ENCODE measurements around the genes ARPC1B and MBLAC1.

DNA sequence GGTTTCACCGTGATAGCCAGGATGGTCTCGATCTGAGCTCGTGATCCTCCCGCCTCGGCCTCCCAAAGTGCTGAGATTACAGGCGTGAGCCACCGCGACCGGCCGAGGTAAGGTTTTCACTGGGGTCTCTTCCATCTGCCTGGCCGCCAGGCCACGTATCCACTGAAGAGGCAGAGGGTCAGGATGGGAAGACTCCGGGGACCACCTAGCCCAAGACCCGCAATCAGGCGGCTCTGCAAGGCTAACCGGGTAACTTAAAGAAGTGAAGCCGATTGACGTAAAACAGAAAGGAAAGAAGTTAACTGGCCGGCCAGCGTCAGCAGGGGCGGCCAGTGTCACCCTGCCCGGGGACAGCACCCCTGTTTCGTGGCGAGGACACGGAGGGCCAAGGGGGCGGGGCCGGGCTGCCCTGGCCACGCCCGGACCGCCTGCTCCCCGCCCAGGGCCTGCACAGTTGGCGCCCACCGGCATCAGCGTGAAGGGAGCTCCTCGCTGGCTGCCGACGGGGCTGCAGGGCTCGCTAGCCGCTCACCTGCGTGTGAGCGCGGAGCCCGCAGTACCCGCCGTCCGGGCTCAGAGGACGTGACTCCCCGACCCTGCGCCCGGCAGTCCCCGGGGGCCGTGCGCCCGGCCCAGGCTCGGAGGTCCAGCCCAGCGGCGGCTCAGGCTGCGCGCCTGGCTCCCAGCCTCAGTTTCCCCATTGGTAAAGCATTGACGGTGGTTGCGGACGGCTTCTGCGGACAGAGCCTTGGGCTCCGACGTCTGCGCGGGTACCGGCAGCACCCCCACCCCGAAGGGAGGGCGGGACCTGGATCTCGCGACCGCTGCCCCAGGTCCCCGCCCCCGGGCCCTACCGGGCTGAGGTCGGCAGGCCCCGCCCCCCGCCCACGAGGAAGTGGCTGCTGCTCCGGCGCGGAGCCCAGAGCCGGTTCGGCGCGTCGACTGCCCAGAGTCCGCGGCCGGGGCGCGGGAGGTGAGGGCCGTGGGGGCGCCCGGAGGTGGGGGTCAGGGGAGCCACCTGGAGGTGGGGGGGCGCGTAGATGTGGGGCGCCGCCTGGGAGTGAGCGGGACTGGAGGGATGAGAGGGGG is at the start of gene ARPC1B:
Gene ARPC1B (plus strand): TSS at position 922 of the 1,089 bp plus-strand sequence.
- RRBS, 2 experiments: 8 to 11% methylated on average over 42 to 44 of the region's 101 CpGs
CAGE:
- cytosol, long polyA minus RNA: no peak
- cytosol, long polyA plus RNA: start-site peak on the plus strand centred at position 913 of the sequence, 31 bp wide, 575 and 736 reads in 2 replicates
- long polyA plus RNA: start-site peak on the plus strand centred at position 917 of the sequence, 33 bp wide, 563 and 754 reads in 2 replicates
- nucleus, long polyA minus RNA: no peak
- nucleus, long polyA plus RNA: no peak

DNA sequence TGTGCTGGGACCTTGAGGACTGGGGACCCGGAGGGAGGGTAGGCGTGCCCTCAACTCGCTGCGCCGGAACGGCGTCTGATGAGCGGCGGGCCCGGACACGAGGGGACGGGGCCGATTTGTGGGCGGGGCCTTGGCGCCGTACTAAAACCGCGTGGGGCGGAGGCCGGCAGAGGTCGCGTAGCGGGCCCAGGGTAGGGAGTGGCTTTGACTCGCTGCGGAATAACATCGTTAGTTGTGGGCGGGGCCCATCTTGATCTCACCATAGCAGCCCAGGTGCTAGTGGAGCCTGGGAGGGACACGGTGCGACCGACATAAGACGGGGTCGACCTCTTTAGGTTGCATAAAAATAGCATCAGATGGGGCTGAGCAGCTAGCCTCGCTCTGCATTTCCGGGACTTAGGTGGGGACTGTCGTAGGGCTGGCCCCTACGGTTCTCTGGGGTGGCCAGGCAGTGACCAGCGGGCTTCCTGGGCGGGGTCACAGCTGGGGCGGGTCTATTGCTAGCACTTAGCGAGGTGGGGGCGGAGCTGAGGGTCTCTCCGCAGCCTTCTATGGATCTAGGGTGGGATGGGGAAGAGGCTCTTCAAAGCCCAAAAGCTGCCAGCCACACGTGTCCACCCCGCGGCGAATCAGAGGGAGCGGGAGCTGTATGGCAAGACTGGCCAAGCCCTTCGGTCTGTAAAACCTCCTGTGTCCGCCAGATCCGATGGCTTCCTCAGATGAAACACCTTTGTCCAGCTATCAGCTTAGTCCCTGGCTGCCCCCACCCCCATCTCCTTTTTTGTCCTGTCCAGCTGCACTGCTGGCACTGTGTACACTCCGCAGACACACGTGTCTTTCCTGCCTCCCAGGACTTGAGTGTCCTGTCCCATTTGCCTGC is 15.2 kb downstream of the PDAP1 start:
- RRBS, 2 experiments: 61 to 99% methylated on average over 10 to 12 of the region's 52 CpGs
CAGE:
- cytosol, long polyA minus RNA: no peak
- cytosol, long polyA plus RNA: no peak
- long polyA plus RNA: no peak
- nucleus, long polyA minus RNA: no peak
- nucleus, long polyA plus RNA: no peak

DNA sequence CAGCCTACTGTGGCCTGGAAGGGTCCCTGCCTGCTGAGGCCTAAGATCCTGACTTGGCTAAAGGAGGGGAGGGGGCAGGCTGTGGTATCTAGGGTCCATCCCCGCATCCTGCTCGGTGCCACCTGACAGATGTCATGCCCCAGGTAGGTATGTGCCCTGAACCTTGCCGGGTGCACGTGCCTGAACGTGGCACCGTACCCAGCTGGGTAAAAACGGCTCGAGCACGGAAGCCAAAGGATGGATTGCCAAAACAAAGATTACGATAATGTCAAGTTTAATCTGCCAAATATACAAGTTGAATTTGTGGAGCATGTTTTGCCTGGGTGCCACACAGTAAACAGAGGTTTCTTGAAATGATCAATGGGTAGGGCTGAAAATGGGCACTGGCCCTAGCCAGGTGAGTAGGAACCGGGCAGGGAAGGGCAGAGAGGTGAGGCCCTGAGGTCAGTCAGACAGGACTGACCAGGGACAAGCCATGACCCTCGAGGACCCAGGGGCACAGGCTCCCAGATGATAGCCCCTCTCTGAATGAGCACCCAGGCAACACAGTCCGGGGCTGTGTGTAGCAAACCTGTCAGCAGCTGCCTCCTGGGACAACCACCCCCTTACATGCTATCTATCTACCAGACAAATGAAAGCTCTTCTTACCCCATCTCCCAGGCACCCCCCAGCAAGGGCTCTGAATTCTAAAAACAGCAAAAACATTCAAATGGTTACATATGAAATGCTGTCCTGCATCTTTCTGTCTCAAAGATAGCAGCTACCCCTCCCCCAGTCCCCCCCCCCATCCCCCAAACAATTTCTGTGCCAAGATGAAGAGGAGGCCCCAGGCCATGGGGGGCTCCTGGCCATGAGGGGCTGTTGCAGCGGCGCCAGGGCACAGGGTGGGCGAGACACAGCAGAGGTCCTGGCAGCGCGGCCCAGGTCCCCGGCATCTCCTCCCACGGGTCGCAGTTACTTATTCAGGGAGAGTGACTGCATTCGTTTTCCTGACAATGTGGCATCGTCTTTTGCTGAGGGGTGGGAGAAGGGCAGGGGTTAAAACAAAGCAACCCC is 12.3 kb downstream of the PDAP1 start:
- RRBS, 2 experiments: no CpG with 5 or more reads among the region's 23 CpGs
CAGE:
- cytosol, long polyA minus RNA: start-site peak on the minus strand centred at position 754 of the sequence, 51 bp wide, 68 reads
- cytosol, long polyA plus RNA: no peak
- long polyA plus RNA: no peak
- nucleus, long polyA minus RNA: no peak
- nucleus, long polyA plus RNA: no peak

DNA sequence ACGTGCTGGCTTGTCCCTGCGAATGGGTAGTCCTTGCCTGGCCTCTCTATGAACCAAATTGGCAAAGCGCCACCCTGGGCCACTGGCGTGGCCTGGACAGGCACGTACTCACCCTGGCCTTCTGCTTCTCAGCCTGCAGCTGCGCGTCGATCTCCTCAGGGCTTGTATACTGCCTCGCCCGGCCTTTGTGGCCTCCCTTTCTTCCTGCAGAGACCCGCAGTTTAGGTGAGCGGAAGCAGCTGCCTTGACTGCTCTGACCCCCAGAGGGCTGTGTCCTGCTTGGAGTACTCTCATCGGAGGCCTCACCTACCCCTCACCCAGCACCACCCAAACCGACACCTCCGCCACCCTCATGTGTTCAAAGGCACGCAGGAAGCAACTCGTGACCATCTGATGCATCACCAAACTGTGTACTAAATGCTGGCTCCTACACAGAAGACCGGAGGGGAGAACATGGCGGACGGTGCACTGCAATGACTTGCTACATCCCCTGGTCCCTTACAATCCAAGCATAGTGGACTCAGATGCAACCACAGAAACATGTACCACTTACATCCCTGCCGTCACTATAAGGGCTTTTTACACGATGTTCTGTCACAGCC is 3.5 kb downstream of the PDAP1 start:
- RRBS, 2 experiments: no CpG with 5 or more reads among the region's 22 CpGs
CAGE:
- cytosol, long polyA minus RNA: no peak
- cytosol, long polyA plus RNA: no peak
- long polyA plus RNA: no peak
- nucleus, long polyA minus RNA: no peak
- nucleus, long polyA plus RNA: no peak

DNA sequence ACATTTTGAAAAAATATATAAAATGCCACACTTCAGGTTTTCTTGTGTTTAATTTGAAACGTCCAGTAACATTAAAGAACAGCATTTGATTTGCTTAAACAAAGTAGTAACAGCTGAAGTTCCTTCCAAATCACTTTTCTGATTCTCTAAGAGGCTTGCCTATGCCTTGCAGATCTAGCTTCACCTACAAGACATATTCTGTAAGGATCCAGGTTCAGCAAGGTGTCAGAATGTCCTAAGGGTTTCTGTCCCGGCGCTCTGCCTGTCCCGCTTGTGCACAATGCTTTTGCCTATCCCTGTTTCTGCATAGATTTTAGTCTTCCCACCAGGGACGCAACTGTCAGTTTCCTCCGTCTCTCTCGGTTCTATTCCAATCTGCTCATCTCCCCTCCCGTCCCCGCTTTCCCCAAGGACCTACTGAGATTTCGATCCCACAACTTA is 704 bp upstream of the ZNF655 start:
- RRBS, 2 experiments: no CpG with 5 or more reads among the region's 10 CpGs
CAGE:
- cytosol, long polyA minus RNA: no peak
- cytosol, long polyA plus RNA: no peak
- long polyA plus RNA: no peak
- nucleus, long polyA minus RNA: no peak
- nucleus, long polyA plus RNA: no peak

DNA sequence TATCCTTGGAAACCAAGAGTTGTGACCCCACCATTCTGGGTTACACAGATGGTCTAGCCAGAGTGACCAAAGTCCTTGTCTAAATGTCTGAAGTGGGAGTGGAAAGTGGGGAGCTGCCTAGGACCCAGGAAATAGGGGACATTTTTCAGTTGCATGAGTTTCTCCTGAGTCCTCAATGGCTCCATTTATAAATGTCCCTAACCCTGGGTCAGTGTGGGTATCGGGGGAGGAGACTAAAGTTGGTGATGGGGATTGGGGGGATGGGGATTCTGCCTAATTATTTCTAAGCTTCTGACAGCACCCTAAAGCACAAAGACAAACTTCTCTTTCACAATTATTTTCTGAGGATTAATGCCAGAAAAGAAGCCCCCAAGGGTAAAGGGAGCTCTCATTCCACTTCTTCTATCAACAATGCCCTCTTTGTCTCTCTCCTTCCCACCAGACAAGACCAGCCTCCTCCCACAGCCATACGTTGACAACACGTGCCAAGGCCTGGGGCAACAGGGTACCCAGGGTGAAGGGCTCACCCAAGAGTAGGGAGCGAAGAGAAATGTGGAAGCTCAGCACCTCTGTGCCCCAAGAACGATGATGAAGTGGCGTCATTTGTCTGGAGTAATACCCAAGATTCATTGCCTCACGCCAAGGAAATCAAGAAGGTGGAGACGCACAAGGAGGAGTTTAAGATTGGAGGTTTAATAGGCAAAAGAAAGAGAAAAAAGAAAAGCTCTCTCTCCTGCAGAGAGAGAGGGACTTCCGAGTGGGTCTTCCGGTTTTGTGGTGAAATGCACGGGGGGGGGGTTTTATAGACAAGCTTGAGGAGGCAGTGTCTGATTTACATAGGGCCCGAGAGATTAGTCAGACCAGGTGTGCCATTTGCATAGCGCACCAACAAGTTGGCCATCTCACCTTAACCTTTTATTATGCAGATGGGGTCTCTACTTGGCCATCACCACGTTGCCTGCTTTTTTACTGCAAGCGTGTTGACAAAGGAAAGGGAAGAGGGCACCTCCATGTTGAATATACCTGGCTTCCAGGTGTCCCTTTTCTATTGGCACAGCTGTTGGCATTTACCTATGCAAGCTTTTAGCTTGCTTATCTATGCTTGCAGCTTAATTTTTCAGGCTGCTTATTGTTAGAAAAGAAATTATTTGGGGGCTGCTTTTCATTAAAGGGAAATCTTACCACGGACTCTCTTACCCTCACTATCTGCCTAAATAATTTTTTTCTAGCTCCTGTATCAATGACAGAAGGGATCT is 14.5 kb upstream of the GJC3 start:
- RRBS, 2 experiments: no CpG with 5 or more reads among the region's 16 CpGs
CAGE:
- cytosol, long polyA minus RNA: no peak
- cytosol, long polyA plus RNA: no peak
- long polyA plus RNA: no peak
- nucleus, long polyA minus RNA: no peak
- nucleus, long polyA plus RNA: no peak

DNA sequence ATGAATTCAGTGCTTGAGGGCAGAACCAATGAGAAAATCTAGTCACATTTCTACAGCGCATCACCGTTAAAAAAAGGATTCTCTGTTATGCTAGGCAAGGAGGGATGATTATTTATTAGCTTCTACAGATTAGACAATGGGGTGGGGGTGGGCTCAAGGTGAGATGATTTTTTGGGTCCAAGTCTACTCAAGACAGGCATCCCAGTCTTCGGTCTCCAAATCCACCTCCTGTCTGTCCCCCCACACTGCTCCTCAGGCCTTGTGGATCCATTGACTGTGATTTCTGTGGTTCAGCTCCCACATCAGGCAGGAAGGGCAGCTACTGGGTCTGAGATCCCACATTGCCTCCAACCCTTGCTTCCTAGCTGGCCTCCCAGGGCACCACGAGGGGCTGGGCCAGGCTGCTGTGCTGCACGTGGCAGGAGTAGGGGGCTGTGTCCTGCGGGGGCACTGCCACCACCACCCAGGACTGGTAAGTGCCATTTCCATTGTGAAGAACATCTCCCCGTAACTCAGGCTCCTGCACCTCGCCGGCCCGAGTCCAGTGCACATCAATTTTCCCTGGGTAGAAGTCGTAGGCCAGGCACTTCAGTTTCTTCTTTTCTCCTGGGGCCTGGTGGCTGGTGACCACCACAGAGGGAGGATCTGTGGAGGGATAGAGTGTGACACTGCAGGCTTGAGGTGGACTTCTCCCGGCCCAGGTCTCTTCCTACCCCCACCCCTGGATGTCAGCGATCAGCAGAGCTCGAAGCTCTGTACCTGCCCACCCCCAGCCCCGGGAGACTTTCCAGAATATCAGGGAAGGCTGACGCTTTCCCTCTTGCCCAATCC is 9.0 kb downstream of the AZGP1 start:
- RRBS, 2 experiments: 90 to 91% methylated on average over 2 to 3 of the region's 16 CpGs
CAGE:
- cytosol, long polyA minus RNA: no peak
- cytosol, long polyA plus RNA: start-site peak on the plus strand centred at position 153 of the sequence, 43 bp wide, 18 and 40 reads in 2 replicates
- long polyA plus RNA: start-site peak on the plus strand centred at position 169 of the sequence, 158 bp wide, 18 and 24 reads in 2 replicates
- nucleus, long polyA minus RNA: no peak
- nucleus, long polyA plus RNA: no peak

DNA sequence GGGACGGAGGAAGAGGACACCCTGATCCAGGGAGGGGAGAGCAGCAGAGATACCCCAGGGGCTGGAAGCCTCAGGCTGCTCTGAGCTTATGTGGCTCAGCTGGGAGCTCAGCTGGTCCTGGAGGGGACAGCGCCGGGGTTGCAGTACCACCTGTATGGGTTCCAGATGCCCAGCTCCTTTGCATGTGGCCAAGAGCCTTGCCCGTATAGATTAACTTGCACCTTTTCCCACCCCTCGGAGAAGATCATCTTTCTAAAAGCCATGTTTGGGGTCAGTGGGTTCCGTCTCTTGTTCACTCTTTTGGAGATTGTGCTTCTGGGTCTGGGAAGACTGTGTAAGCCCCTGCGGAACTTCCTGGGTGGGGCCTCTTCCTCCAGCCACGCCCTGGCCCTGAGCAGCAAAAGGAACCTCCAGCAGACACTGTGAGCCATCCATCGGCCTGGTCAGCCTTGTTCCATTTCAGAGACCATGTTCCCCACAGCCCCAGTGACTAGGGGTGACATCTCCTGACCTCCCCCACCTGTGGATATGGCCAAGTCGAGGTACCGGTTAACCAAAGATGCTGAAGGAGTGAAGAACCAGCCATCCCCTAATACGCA is 17.0 kb upstream of the AZGP1 start:
- RRBS, 2 experiments: no CpG with 5 or more reads among the region's 12 CpGs
CAGE:
- cytosol, long polyA minus RNA: no peak
- cytosol, long polyA plus RNA: no peak
- long polyA plus RNA: no peak
- nucleus, long polyA minus RNA: no peak
- nucleus, long polyA plus RNA: no peak

- RRBS, 2 experiments: no CpG with 5 or more reads among the region's 9 CpGs
CAGE:
- cytosol, long polyA minus RNA: no peak
- cytosol, long polyA plus RNA: no peak
- long polyA plus RNA: no peak
- nucleus, long polyA minus RNA: no peak
- nucleus, long polyA plus RNA: no peak
Measured at GRCh38 chr7:100091818-100092714, 3.3 kb downstream of the COPS6 start.

GRCh38 chr7:100126274-100127341 is at the start of gene MBLAC1:
Gene MBLAC1, plus strand, starts transcription at chr7:100126967.
- RRBS, 2 experiments: no CpG with 5 or more reads among the region's 65 CpGs
CAGE:
- cytosol, long polyA minus RNA: start-site peak on the minus strand at chr7:100127099-100127130, 7 reads
- cytosol, long polyA plus RNA: no peak
- long polyA plus RNA: no peak
- nucleus, long polyA minus RNA: no peak
- nucleus, long polyA plus RNA: no peak

DNA sequence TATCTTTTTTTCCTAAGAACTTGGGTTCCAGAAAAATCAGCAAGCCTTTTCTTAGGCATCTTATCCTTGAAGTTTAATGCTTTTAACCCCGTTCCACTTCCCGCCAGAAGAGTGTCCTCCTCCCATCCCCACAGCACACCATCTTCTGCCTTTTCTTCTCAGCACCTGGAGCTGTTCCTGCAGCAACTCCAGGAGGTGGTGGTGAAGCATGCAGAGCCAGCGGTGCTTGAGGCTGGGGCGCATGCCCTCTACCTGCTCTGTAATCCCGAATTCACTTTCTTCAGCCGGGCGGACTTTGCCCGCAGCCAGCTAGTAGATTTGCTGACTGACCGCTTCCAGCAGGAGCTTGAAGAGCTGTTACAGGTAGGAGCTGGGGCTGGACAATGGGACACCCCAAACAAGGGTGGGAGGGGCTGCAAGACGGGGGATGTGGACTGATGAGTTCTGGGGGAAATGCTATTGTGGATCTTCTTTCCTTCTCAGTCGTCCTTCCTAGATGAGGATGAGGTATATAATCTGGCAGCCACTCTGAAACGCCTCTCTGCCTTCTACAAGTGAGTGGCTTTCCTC is 19.1 kb upstream of the PVRIG start:
- RRBS, 2 experiments: no CpG with 5 or more reads among the region's 12 CpGs
CAGE:
- cytosol, long polyA minus RNA: no peak
- cytosol, long polyA plus RNA: no peak
- long polyA plus RNA: no peak
- nucleus, long polyA minus RNA: no peak
- nucleus, long polyA plus RNA: no peak

DNA sequence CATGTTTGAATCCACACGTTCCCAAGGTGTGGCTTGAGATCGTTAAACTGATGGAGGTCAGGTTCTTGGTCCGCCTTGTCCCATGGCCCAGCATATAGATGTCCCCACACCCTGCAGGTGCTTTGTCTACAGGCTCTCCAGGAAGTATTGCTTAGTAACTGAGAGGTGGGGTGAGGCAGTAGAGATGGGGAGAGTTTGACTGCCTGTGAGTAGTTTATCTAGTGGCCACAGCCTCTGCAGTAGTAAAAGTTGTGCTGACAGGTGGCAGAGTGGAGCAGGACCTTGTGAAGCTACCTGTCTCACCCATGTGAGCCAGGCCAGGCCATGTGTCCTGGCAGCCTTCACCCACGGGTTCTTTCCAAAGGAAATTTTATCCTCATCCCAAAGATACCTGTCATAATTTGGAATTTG is 5.4 kb upstream of the PVRIG start:
- RRBS, 2 experiments: no CpG with 5 or more reads among the region's 4 CpGs
CAGE:
- cytosol, long polyA minus RNA: no peak
- cytosol, long polyA plus RNA: no peak
- long polyA plus RNA: no peak
- nucleus, long polyA minus RNA: no peak
- nucleus, long polyA plus RNA: no peak

DNA sequence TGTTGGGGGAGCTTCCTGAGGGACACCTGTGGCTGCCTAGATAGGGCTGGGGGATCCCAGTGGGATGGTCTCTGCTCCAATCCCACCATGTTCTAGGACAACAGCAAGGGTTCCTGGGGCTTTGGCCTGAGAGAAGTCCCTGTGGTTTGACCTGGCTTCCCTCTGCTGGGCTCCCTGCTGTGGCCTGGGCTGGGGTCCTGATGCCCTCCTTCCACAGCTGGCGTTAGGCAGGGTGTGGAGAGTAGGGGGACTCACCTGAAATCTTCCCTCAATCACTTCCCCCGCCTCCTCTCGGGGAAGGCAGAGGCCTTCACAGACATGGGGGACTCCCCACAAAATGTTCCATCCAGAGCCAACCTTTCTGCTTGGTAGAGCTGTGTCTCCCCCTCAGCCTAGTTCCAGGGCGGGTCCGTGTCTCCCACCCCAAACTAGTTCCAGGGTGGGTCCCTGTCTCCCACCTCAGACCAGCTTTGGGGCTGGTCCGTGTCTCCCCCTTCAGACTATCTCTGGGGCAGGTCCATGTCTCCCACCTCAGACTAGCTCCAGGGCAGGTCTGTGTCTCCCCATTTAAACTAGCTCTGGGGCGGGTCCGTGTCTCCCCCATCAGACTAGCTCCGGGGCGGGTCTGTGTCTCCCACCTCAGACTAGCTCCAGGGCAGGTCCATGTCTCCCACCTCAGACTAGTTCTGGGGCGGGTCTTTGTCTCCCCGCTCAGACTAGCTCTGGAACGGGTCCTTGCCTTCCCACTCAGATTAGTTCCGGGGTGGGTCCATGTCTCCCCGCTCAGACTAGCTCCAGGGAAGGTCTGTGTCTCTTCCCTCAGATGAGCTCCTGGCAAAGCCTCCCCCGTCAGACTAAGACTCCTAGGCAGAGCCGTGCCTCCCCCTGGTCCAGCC is 2.2 kb downstream of the PVRIG start:
- RRBS, 2 experiments: no CpG with 5 or more reads among the region's 17 CpGs
CAGE:
- cytosol, long polyA minus RNA: no peak
- cytosol, long polyA plus RNA: no peak
- long polyA plus RNA: no peak
- nucleus, long polyA minus RNA: no peak
- nucleus, long polyA plus RNA: no peak

- RRBS, 2 experiments: no CpG with 5 or more reads among the region's 9 CpGs
CAGE:
- cytosol, long polyA minus RNA: no peak
- cytosol, long polyA plus RNA: no peak
- long polyA plus RNA: no peak
- nucleus, long polyA minus RNA: no peak
- nucleus, long polyA plus RNA: no peak
Measured at GRCh38 chr7:100346731-100347964, 10.8 kb upstream of the PILRB start.

DNA sequence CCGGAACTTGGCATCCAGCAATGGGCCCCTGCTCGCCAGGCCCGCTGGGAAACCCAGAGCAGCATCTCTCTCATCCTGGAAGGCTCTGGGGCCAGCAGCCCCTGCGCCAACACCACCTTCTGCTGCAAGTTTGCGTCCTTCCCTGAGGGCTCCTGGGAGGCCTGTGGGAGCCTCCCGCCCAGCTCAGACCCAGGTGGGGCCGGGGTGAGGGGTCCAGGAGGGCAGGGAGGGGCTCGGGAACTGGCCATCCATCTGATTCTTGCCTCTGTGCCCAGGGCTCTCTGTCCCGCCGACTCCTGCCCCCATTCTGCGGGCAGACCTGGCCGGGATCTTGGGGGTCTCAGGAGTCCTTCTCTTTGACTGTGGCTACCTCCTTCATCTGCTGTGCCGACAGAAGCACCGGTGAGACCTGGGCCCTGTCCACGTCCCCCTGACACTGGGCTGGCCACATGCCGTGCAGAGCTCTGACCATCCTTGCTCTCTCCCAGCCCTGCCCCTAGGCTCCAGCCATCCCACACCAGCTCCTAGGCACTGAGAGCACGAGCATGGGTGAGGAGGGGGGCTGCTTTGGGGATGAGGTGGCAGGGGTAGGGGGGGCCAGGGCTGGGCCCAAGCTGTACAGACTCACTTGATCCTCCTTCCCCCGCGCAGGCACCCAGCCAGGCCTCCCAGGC is 5.1 kb upstream of the PILRB start:
- RRBS, 2 experiments: no CpG with 5 or more reads among the region's 19 CpGs
CAGE:
- cytosol, long polyA minus RNA: no peak
- cytosol, long polyA plus RNA: no peak
- long polyA plus RNA: no peak
- nucleus, long polyA minus RNA: no peak
- nucleus, long polyA plus RNA: no peak

DNA sequence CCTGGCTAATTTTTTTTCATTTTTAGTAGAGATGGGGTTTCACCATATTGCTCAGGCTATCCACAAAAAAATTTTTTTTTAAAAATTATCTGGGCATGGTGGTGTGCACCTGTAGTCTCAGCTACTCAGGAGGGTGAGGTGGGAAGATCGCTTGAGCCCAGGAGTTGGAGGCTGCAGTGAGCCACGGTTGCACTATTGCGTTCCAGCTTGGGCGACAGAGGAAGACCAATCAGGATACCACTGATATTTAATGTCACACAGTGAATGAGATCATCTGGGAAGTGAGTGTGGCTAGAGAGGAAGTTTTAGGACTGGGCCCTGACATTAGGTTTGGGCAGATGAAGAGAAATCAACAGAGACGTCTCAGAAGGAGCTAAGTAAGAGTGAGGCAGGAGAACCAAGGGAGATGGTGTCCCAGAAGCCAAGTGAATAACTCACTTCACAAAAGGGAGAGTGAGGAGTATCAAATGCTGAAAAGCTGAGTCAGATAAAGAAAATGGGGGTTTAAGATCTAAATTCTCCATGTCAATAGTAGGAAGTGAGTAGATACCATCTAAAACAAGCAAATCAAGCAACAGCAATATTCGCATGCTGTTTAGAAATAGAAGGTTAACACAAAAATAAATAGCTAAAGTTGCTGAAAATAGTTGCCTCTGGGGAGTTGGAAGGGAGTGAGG is 11.4 kb downstream of the PILRA start:
- RRBS, 2 experiments: no CpG with 5 or more reads among the region's 6 CpGs
CAGE:
- cytosol, long polyA minus RNA: no peak
- cytosol, long polyA plus RNA: no peak
- long polyA plus RNA: no peak
- nucleus, long polyA minus RNA: no peak
- nucleus, long polyA plus RNA: no peak

DNA sequence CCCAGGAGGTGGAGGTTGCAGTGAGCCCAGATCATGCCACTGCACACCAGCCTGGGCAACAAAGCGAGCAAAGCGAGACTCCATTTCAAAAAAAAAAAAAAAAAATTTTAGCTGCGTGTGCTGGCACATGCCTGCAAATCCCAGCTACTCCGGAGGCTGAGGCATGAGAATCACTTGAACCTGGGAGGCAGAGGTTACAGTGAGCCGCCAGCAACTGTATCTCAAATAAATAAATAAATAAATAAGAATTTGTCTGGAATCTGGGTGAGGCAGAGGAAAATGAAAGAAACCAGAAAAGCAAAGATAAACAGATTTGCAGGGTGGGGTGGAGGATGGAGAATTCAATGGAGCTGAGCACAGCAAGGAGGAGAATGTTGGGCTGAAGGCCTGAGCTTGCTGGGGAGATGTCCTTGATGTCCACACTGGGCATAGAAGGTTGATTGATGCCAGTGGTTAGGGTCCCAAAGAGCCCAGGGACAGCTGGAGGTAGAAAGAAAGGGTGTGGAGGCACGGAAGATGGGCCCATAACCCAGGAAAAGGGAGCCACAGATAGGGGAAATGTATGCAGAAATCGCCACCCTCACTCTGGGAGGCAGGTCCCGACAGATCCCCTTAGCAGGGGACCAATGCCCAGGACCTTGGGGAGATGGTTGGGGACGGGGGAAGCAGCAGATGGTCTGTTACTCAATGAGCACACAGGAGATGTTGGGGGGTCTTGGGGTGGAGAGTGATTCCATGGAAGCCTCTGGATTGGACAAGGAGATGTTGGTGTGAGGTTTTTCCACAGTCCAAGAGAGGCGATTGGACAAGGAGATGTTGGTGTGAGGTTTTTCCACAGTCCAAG is 6.6 kb upstream of the PPP1R35 start:
- RRBS, 2 experiments: no CpG with 5 or more reads among the region's 10 CpGs
CAGE:
- cytosol, long polyA minus RNA: no peak
- cytosol, long polyA plus RNA: no peak
- long polyA plus RNA: no peak
- nucleus, long polyA minus RNA: no peak
- nucleus, long polyA plus RNA: no peak

GRCh38 chr7:100444308-100445148 is 8.2 kb upstream of the PPP1R35 start:
- RRBS, 2 experiments: no CpG with 5 or more reads among the region's 14 CpGs
CAGE:
- cytosol, long polyA minus RNA: no peak
- cytosol, long polyA plus RNA: no peak
- long polyA plus RNA: no peak
- nucleus, long polyA minus RNA: no peak
- nucleus, long polyA plus RNA: no peak

DNA sequence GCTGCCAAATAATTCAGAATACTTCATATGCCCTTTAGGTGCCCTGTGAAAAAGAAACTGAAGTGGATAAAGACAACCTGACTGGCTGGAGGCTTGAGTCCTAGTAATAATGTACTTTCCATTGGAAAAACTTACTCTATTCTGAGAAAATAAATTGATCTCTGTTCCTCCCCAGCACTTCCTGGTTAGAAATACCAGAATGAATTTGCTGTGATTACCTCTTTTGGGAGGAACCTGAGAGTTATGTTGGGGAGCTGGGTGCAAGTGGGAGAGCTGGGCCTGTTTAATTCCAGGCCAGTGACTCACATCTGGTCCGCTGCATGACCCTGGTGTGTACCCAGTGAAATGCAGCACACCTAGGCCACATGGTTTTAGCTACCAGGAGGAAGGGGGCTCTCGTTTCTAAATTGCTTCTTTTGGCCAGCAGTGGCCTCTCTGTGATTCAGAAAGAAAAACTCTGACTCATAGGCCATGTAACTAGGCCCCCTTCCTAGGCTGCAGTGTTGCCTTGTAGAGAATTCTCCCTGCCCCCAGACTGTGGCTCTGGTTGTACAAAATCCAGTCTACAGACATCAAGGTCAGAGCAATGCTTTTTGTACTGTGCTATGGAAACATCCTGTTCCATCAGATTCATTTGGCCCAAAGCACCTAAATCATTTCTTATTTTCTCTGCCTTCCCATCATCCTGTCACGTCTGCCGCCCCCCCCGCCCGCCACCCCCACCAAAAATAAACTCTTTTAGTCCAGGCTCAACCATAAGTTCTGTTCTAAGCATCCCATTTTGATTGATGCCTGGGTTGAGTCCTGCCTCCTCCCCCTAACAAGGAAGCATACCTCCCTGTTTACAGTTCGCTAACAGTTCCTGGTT is 6.7 kb downstream of the AGFG2 start:
- RRBS, 2 experiments: no CpG with 5 or more reads among the region's 7 CpGs
CAGE:
- cytosol, long polyA minus RNA: no peak
- cytosol, long polyA plus RNA: no peak
- long polyA plus RNA: no peak
- nucleus, long polyA minus RNA: no peak
- nucleus, long polyA plus RNA: no peak

DNA sequence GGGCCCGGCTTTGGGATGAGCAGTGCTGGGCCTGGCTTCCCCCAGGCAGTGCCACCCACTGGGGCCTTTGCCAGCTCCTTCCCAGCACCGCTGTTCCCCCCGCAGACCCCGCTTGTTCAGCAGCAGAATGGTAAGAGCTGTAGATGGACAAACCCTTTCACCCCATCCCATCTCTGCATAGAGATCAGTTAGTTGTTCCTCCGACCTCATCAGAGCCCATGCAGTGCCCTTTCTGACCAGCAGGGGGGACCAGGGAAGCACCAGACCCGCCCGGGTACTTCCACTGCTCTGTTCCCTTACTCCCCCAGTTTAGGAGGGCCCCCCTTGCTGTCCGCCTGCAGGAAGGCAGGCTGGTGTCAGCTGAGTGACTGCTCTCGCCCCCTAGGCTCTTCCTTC is 9.9 kb downstream of the SAP25 start:
- RRBS, 2 experiments: no CpG with 5 or more reads among the region's 9 CpGs
CAGE:
- cytosol, long polyA minus RNA: no peak
- cytosol, long polyA plus RNA: no peak
- long polyA plus RNA: no peak
- nucleus, long polyA minus RNA: no peak
- nucleus, long polyA plus RNA: no peak